Vein endothelial cell (primary cell): ENCODE data around the genes GLB1L3 and B3GAT1.

GRCh38 chr11:130470816-130471334, 22.4 kb downstream of the ADAMTS15 start:
- CAGE, long polyA plus RNA: no peak

DNA sequence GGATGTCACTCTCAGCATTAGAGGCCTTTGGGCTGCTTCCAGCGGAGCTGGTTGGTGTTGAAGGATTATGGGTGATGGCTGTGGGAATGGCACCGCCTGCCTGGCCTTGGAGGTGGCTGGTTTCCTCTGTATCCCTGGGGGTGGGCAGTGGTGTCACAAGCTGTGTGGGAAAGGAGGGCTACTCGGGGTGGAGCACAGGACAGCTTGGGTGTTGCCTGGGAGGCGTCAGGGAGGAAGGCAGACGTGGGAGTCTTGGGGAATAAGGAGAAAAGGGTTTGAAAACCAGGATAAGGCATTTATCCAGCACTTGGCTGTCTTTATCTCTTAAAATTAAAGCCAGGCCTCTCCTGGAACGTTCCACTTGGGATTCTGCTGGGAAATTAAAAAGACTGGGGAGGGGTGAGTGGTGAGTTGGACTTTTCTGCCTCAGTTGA, 71.9 kb downstream of the ADAMTS15 start:
- CAGE, long polyA plus RNA: no peak

GRCh38 chr11:130528109-130528726, 79.8 kb downstream of the ADAMTS15 start:
- CAGE, long polyA plus RNA: no peak

DNA sequence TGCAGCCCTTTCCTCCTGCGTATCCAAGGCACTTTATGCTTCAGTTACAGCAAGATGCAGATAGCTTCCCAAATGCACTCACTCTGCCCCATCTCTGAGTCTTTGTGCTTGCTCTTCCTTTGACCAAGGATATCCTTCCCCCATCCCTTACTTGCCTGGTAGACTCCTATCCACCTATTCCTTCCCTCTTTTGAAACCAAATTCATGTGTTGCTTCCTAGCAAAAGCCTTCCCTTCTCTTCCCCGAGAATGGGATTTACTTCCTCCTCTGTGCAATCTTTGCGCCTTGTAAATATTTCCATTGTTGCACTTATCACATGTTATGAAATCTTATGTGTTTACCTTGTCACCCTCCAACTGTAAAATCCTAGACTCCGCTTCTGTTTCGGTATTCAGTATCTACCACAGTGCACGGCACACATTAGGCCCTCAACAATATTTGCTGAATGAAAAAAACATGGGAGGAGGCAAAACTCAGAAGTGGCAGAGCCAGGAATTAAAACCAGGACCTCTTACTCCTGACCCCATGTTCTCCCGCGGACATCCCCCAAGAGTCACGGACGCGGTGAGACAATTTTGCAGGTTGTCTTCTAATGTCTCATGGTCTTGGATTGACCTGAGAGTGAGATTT, 197.1 kb downstream of the ADAMTS15 start:
- CAGE, long polyA plus RNA: no peak

DNA sequence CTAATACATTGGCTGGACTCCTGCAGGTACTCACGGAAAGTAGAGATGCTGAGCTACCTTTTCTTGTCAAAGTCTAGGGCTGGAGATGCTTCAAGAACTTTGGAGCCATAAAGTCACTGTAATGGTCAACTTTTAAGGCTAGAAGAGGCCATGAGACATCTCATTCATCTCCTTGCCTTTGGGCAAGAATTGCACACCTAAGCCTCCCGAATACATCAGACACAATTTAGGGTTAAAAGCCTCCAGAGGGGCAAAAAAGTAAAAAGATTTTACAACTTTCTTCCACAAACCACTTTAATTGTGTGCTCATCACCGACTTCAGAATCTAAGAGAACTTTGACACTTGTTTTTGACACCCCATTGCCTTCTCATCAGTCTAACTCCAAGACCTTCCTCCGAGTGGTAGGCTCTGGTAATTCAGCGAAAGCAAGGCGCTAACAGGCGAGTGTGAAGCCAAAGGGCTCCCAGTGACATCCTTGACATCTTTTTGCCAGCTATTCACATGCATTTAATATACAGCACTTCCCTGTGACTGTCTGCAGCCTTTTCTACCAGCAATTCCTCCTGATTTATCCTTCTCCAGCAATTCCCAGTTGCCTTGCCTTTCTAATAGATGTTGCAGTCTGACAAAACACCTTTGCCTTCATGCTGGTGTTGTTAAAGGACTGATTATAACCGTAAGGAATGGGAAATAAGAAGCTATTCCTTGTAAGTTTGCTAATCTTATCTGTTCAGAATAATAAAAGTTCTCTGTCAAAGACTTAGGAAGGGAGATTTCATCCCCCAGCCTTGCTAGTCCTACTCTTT, 39.4 kb downstream of the SNX19 start:
- CAGE, long polyA plus RNA: no peak

- CAGE, long polyA plus RNA: no peak
Measured at GRCh38 chr11:131642900-131643322, 272.5 kb downstream of the NTM start.

DNA sequence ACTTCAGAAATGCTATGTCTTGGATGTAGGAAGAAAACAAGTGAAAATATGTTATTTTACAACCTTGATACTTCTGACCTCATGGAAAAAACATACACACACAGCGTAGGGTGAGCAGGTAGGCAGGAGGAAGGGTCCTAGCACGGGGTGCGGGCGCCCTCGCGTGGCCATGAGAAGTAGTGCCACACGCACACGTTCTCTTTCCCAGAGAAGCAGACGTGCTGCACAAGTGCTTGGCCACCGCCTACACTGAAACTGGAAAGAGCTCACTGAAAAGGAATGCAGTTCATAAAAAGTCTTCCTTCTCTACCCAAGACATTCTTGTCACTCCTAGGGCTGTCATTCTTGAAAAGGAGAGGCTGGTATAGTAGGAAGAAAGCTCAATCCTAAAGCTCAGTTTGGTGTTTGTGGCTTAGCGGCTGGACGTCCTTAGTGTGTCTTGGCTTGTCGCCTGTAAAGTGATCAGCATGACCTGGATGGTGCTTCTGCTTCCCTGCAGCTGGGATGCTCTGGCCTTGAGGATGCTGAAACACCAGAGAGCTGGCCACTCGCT, 303.6 kb downstream of the NTM start:
- CAGE, long polyA plus RNA: no peak

GRCh38 chr11:131938331-131939338, 568.2 kb downstream of the NTM start:
- CAGE, long polyA plus RNA: no peak

- CAGE, long polyA plus RNA: no peak
Measured at GRCh38 chr11:133697208-133697759, 148.0 kb downstream of the SPATA19 start.

GRCh38 chr11:133810291-133810679, 35.0 kb downstream of the SPATA19 start:
- CAGE, long polyA plus RNA: no peak

GRCh38 chr11:133928512-133928969, 28.2 kb downstream of the IGSF9B start:
- CAGE, long polyA plus RNA: no peak

DNA sequence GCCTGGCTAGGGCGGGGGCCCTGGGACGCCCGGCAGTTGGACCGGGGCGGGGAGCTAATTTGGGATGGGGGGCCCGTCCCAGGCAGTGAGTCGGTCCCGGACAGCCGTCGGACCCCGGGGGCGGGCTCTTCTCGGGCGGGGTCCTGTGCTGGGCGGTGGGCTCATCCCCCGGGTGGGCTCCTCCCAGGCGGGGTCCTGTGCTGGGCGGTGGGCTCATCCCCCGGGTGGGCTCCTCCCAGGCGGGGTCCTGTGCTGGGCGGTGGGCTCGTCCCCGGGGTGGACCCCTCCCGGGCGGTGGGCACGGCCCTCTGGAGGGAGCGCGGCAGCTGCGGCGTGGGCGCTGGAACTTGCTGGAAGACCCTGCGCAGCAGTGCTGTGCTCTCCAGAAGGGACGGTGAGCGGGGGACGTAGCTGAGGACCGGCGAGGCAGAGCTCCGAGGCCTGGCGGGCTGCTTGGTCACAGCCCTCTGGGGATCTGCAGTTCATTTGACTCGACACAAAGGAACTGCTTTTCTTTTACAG, 529 bp downstream of the JAM3 start:
- CAGE, long polyA plus RNA: no peak

- CAGE, long polyA plus RNA: no peak
Measured at GRCh38 chr11:134154455-134155393, 69.0 kb downstream of the NCAPD3 start.

- CAGE, long polyA plus RNA: no peak
Measured at GRCh38 chr11:134236450-134237593, 12.4 kb downstream of the VPS26B start.

DNA sequence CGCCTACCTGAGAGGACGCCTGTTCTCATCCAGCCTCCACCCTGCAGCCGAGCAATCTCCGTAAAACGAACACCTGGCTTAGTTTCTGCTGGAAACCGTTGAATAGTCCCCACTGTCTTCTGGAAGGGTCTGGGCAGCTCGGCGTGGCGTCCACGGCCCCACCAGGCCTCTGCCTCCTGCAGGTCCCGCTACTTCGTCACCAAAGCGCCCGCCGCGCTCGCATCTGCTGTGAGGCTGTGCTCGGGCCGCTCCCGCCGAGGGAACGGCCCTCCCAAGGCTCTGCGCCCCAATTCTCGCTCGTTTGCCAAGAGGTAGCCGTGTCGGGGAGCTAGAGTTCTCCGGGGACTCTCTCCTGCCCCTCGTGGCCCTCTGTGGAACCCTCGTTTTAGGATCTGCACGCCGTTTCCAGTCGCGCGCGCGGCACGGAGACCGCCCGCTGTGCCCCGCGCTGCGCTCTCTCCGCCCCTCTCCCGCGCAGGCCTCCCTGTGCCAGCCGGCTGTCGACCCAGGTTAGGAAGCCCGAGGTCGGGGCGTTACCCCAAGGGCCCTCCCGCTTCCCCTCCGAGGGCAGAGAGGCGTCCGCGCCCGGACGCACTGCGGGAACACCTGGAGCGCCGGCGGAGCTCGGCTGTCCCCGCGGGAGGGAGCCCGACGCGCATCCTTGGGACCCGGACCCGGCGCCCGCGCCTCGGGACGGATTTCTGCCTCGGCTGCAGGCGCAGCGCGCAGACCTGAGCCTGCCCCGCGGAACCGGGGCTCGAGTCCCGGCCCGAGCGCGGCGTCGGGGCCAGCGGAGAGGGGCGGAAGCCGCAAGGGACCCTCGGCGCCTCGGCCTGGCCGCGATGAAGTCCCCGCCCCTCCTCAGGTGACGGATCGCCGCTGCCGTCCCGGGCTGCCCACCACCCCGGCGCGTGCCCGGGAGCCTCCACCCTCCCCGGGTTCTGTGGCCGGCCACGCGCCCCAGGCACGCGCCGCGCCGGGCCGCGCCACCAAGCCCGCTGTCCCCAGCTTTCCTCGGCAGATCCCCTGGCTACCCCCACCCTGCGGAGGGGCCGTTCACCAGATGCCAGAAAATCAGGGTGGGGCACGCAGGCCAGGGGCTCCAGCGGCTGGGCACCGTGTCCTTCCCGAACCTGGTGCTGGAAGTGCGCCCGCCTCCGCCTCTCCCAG, at the start of gene GLB1L3:
Gene GLB1L3 (plus strand): TSS at position 481 of the 1,170 bp plus-strand sequence.
- CAGE, long polyA plus RNA: no peak

DNA sequence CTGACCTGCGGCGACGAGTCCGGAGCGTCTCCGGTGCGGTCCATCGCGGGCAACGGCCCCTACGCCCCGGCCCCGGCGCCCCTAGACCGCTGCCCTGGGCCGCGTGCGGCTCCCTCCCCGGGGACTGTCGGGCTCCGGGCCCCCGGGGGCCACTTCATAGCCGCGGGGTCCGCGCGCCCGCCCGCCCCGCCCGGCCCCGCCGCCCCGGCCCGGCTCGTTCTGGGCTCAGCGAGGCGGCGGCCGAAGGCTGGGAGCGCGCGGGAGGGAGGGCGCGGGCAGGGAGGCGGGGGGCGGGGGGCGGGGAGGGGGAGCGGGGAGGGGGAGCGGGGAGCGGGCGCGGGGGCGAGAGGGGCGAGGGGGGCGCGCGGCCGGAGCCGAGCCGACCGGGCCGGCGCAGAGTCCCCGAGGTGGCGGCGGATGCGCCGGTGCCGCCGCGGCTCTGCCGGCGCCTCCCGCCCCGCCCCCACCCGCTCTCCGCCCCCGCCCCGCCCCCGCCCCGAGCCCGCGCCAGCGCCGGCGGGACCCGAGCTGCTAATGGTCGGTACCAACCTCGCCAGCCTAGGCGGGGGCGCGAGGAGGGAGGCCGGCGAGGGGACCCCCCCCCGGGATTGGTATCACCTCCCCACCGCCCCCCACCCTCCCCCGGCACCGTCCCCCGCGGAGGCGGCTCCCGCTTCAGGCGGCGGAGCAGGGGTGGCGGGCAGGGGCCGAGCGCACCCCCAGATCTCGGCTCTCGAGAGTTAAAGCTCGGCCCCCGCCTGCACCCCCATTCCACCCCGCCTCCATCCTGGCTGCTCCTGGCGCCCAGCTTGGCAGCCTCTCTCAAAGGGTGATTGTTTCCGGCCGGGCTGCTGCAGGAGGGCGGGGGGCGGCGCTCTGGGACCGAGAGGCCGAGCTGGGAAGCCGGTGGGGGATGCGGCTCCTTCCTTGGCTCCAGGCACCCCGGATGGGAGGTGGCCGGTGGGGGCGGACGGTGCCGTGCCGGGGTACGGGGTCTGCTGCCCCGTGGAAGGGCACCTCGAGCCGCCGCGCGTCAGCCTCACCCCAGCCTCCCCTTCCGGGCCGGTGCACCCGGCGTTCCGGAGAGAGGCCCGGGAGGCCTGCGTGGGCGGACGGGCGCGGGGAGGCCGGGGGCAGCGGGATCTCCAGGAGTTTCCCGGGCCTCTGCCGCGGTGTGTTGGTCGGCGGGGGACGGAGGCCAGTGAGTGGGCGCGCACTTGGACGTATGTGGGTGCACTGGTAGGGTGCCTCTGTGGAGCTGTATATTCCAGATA, at the start of gene B3GAT1:
Gene B3GAT1 (minus strand): TSS at position 441 of the 1,274 bp plus-strand sequence.
- CAGE, long polyA plus RNA: no peak

GRCh38 chr11:134950526-134951191, 538.6 kb upstream of the B3GAT1 start:
- CAGE, long polyA plus RNA: no peak